ENCODE results near the genes TCFL5, GID8 and SLC17A9.

DNA sequence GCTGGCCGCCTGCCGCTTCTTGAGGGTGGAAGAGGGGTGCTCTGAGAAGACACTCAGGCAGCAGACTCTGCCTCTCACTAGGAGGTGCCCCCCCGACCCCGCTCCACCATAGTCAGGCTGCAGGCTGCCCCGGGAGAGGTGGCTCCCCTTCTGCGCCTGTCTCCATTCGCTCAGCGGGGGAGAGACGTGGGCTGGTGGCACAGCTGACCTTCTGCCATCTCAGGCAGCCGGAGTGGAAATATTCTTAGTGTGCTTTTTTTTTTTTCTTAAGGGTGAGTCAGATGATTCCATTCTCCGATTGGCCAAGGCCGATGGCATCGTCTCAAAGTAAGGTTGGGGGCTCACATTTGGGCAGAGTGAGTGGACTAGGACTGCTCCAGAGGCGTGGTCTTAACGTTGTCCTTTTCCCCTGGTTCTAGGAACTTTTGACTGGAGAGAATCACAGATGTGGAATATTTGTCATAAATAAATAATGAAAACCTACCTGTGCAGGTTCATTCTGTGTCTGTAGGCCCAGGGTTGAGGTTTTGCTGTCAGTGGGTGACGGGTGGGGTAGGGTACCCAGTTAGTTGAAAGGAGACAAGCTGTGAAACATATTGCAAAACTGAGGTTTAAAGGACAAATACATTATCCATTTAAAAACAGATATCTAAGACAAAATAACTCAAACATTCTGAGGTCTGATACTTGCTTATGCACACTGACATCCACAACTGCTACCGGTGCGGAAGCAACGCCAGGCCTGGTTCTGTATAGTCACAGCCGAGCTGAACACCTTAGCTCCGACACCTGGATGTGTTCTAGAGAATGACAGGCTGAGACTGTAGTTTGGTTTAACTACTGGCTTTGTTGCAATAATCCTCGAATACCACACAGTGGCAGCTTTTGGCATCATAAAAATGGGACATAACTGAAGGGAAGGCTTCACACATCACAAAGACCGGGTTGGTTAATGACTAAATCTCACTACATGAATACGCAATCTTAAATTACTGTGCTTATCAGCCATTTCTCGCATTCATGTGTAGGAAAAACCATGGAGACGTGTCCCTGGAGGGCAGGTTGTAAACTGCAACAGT lies 1.5 kb downstream of the RPS21 start:
- PRO-cap = no peak

DNA sequence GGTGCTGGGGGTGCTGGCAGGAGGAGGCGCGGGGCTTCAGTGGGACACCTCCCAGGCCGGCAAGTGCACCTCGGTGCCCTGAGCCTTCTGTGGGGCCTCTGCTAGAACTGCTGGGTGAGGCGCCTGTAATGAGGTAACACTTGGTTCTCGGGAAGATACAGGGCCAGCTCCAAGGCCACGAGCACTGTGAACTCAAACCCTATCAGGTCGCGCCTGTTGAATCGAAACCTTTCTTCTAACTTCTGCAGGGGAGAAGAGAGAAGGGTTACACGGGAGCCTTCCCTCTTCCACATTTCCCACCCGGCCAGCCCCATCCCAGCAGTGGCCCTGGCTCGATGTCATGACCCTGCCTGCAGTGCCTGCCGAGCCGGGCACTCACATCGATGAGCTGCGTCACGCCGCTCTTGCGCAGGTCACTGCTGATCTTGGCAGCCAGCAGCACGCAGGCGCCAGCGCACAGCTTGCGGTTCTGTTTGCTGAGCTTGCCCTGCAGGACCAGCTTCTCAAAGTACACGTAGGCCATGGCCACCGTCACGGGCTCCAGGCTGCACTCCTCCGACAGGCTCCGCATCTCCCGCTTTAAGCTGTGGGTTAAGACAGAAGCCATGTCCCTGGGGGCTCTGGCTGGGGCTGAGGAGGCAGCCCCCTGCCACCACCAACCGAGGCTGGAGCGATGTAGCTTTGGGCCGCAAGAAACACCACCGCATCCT lies 4.1 kb downstream of the RPS21 start:
- PRO-cap = no peak

GRCh38 chr20:62523755-62524214 lies 48.0 kb upstream of the GATA5 start:
- PRO-cap = no peak

GRCh38 chr20:62603814-62604193 lies 38.5 kb upstream of the SLCO4A1 start:
- PRO-cap = bidirectional peak, plus-strand start at chr20:62603960, minus-strand start at chr20:62603710

- PRO-cap = no peak
Observed at GRCh38 chr20:62624489-62625038, 17.7 kb upstream of the SLCO4A1 start.

DNA sequence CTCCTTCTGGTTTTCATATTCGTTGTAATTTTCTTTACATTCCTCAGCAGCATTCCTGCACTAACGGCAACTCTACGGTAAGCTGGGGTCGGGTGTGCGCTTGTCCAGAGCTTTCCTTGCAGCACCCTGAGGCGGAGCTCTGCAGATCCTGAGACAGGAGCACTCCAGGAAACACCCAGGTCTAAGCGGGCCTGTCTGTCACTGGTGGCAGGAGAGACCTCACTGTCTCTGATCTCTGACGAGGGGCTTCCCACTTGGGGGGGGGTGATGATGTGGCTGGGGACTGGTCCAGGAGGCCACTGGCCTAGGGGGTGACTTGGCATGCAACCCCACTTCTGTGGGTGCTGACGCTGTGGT lies 25.8 kb downstream of the SLCO4A1 start:
- PRO-cap = no peak

DNA sequence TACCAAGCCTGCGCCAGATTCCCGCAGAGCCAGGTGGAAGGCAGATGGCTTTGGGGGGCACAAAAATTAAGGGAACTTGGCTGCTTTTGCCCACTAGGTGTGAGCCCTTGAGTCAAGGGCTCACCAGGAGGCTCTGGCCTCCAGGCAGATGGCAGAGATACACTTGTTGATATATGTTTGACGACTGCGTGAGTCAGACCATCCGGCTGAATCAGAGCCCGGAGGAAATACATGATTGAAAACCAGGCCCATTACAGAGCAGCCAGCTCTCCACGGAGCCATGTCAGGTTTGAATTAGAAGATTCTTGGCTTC lies 5.2 kb upstream of the NTSR1 start:
- PRO-cap = no peak

GRCh38 chr20:62739556-62739994 lies 30.9 kb downstream of the NTSR1 start:
- PRO-cap = no peak

GRCh38 chr20:62772976-62773595 lies 23.2 kb upstream of the MRGBP start:
- PRO-cap = no peak

DNA sequence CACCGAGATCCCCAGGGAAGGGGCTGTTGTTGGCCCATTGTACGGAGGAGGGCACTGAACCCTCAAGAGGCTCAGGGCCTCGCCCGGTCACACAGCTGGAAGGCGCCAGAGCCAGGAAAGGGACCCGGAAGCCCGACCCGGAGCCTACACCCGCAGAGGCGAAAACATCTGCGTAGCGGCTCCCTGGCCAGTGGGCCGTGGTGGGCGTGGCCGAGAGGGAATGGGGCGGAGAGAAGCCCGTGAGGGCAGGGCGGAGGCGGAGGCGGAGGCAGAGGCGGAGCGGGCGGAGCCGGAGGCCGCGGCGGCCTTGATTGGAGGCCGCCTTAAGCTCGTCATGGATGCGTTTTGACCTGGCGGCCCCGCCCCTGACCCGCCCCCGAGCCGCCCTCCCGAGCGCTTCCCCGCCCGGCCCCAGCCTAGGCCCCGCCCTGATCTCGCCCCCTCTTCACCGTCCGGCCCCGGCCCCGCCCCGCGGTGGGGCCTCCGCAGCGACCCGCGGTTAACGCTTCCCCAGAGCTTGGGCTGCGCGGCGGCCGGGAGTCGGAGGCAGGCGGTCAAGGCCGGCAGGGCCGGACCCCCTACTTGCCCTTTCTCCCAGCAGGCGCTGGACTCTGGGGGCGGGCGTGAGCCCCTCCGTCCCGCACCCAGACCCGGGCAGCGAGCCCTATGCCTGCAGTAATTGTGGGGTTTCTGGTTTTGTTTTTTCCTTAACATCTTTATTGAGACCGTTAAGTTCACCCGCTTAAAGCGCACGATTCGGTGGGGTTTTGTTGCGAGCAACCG lies 2.0 kb upstream of the MRGBP start:
- PRO-cap = bidirectional peak, plus-strand start at position 520 of the sequence, minus-strand start at position 192 of the sequence

- PRO-cap = no peak
Observed at GRCh38 chr20:62796942-62797256, 626 bp downstream of the MRGBP start.

GRCh38 chr20:62857926-62858383 lies 3.7 kb downstream of the TCFL5 start:
- PRO-cap = unidirectional peak, minus-strand start at chr20:62858170

DNA sequence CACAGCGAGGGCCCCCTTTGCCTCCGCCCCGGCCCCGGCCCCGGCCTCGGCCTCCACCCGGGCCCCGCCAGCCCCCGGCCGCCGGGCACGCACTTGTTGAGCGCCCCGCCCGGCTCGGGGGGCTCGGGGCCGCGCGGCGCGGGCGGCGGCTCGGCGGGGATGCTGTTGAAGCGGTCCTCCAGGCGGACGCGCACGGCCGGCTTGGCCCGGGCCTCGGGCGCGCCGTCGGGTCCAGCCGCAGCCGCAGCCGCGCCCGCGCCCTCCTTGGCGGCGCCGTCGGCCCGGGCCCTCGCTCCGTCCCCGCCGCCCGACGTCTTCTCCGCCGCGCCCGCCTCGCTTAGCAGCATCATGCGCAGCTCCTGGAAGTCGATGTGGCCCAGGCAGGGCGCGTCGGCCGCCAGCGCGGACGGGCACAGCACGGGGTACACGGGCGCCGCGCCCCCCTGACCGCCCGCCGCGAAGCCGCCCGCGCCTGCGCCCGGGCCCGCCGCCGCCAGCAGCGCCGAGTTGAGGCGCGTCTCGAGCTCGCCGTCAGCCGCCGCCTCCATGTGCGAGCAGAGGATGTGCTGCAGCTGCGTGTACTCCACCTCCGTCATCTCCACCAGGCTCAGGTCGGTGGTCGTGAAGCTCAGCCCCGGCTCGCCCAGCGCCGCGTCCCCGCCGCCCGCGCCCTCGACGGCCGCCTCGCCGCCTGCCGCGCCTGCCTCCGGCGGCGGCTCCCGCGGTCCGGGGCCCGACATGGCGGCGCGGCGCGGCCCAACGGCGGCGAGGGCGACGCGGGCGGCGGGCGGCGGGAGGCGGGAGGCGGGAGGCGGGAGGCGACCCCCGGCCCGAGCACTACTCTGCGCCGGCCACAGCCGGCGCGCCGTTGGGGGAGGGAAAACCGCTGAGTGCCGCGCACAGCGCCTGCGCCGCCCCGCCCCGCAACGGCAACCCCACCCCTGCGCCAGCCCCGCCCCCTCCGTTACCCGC lies at the start of gene TCFL5:
TSS of gene TCFL5 (minus strand) at position 892 of the 972 bp plus-strand sequence.
- PRO-cap = bidirectional peak, plus-strand start outside the sequence, minus-strand start at position 839 of the sequence

DNA sequence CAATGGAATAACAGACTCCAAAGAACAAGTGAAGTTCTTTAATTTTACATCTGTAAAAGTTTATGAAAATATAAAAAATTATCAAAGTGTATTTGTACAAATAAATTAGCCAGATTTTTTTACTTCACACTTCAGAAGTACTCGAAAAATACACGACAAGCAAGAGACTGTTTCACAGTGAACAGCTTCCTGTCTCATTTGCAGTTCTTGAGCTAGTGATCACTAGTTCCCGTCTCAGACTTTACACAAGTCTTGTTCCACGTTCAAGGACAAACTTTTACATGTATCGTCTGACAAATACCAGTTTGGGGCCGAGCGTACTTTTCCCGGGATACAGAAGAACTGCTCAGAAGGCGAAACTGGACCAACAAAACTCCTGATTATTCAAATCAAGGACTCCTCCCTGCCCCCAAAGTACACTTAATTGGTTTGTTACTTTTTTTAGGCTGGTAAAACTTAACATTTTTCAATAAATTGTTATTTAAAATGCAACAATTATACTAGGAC lies 16.5 kb upstream of the TCFL5 start:
- PRO-cap = no peak

DNA sequence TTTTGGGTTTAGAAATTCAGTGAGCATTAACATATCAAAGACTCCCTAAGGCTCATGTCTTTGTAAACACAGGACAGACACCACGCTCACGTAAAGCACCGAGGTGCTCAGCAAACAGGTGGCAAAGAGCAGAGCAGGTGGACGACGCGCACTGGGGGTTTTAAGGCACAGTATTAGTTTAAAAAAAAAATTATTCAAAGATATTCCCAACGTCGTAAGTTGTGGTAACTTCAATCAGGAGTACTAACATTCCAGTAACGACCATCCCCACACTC lies 22.3 kb upstream of the TCFL5 start:
- PRO-cap = no peak

- PRO-cap = no peak
Observed at GRCh38 chr20:62892469-62893240, 31.0 kb upstream of the TCFL5 start.

GRCh38 chr20:62897995-62898445 lies 28.3 kb downstream of the DIDO1 start:
- PRO-cap = no peak

DNA sequence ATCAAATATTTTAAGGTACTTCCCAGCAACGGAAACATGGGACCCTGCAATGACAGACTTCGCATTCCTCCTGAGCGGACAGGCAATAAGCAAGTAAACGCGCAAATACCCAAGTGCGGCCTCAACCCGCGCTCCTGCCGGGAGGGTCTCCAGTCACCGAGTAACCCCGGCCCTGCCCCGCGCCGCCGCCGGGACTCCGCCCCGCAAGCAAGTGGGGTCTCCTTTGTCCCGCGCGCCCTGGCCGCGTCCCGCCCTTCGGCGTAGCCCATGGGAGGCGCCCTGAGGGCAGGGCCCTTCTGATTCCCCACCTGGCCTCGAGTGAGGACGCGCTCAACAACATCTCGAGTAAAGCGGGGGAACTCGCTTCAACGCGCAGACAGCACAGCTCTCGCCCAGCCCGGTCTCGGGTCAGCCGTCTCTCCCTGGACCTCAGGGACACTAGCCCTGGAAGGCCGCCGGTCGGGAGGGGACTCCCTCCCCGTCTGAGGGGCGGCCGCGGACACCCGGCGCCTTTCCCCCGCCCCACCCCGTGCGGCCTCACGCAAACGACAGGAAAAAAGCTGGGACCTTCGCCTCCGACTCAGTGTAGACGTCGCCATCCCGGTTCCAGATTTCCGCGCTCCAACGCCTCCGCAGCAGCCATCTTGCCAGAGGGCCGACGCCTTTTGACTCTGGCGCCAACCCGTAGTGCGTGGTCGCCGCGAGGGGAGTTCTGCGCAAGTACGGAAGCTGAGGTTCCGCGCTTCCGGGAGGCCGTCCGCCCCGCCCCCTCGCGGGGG lies 529 bp upstream of the GID8 start:
- PRO-cap = bidirectional peak, plus-strand start outside the sequence, minus-strand start at position 667 of the sequence

GRCh38 chr20:62938008-62939021 lies at the start of gene GID8:
GID8 (plus strand) TSS chr20:62938147.
- PRO-cap = bidirectional peak, plus-strand start at chr20:62938050, minus-strand start at chr20:62937895; unidirectional peak, minus-strand start at chr20:62938809

- PRO-cap = bidirectional peak, plus-strand start at chr20:62952701, minus-strand start at chr20:62952563
Observed at GRCh38 chr20:62952296-62953172, at the start of gene SLC17A9. SLC17A9 (plus strand) TSS chr20:62952709.

Data from anterior vena cava (tissue), 1 donor.